Endothelial cell of umbilical vein (primary cell): ENCODE data around the genes HTRA1, DMBT1 and CUZD1.

- PRO-cap: no peak
CAGE:
- cytosol, long polyA minus RNA: no peak
- cytosol, long polyA plus RNA: no peak
- long polyA plus RNA: no peak
- nucleus, long polyA minus RNA: no peak
- nucleus, long polyA plus RNA: no peak
Observed at GRCh38 chr10:121043434-121044095, 192.4 kb downstream of the WDR11 start.

DNA sequence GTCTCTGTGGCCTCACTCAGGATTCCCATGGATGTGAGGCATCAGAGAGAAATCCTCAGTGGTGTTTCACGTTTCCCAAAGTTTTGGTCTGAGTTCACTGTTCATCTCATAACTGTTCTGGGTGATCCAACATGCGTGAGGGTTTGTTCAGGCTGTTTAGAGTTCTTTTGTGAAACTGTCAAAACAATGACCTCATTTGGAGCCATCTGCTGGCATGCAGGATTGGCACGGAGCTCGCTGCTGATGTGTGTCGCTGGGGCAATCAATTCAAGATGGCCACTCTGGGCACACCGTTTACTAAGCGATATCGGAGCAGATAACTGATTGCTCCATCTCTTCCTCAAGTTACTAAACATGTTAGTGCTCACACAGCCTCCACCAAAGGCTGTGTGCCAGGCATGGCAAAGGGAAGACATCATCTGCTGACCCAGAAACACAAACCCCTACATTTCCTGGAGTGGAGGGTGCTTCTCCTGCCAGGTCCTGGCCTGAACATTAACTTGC, 365.6 kb downstream of the WDR11 start:
- PRO-cap: no peak
CAGE:
- cytosol, long polyA minus RNA: no peak
- cytosol, long polyA plus RNA: no peak
- long polyA plus RNA: no peak
- nucleus, long polyA minus RNA: no peak
- nucleus, long polyA plus RNA: no peak

- PRO-cap: no peak
CAGE:
- cytosol, long polyA minus RNA: no peak
- cytosol, long polyA plus RNA: no peak
- long polyA plus RNA: no peak
- nucleus, long polyA minus RNA: no peak
- nucleus, long polyA plus RNA: no peak
Observed at GRCh38 chr10:121487143-121487590, 111.1 kb downstream of the FGFR2 start.

DNA sequence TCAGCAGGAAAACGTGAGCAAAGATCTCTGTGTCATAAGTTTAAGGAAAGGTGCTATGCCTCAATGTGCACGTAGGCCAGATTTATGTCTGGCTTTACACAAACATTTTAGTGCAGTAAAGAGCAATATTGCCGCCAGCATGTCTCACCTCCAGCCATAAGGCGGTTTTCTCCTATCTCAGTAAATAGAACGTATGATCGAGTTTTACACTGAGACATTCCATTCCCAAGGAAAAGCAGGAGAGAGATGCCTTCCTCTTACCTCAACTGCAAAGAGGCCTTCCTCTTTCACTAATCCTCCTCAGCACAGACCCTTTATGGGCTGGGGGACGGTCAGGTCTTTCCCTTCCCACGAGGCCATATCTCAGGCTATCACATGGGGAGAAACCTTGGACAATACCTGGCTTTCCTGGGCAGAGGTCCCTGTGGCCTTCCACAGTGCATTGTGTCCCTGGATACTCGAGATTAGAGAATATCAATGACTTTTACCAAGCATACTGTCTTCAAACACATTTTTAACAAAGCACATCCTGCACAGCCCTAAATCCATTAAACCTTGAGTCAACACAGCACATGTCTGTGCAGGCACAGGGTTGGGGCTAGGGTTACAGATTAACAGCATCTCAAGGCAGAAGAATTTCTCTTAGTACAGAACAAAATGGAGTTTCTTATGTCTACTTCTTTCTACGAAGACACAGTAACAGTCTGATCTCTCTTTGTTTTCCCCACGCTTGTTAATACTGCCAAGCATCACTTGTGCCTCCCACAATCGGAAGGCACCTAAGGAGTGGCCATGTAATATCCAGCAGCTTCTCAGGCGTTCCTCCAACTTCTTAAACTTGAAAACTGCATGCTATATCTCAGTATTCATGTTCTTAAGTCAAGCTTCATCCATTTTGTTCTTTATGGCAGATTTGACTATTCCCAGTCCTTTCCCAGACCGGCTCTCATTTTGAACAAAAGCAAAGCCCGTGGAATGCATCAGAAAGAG, 2.6 kb upstream of the ATE1 start:
- PRO-cap: no peak
CAGE:
- cytosol, long polyA minus RNA: no peak
- cytosol, long polyA plus RNA: no peak
- long polyA plus RNA: no peak
- nucleus, long polyA minus RNA: no peak
- nucleus, long polyA plus RNA: no peak

- PRO-cap: no peak
CAGE:
- cytosol, long polyA minus RNA: no peak
- cytosol, long polyA plus RNA: no peak
- long polyA plus RNA: no peak
- nucleus, long polyA minus RNA: no peak
- nucleus, long polyA plus RNA: no peak
Observed at GRCh38 chr10:121959147-121959842, 15.7 kb downstream of the NSMCE4A start.

- PRO-cap: no peak
CAGE:
- cytosol, long polyA minus RNA: no peak
- cytosol, long polyA plus RNA: no peak
- long polyA plus RNA: no peak
- nucleus, long polyA minus RNA: no peak
- nucleus, long polyA plus RNA: no peak
Observed at GRCh38 chr10:122085409-122086222, 96.7 kb downstream of the TACC2 start.

GRCh38 chr10:122116082-122116764, 127.3 kb downstream of the TACC2 start:
- PRO-cap: no peak
CAGE:
- cytosol, long polyA minus RNA: no peak
- cytosol, long polyA plus RNA: no peak
- long polyA plus RNA: no peak
- nucleus, long polyA minus RNA: no peak
- nucleus, long polyA plus RNA: no peak

DNA sequence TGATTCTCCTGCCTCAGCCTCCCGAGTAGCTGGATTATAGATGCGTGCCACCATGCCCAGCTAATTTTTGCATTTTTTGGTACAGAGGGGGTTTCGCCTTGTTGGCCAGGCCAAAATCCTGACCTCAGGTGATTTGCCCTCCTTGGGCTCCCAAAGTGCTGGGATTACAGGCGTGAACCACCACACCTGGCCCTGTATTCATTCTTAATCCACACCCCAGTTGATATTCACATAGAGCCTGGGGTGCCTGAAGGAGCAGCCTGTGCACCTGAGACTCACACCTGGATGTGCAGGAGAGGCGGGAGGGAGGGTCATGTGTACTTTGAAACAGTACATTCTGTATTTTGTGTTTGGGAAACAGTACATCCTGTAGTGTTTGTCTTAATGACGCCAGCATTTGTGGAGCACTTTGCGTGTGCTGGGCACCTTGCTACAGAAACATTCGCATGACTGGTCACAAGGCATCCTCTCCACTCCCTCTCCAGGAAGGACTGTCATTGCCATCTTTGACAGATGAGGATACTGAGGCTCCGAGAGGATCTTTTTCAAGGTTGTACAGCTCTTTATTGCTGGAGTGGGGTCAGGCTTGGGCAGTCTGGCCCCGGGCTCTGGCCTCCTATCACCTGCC, 132.0 kb downstream of the TACC2 start:
- PRO-cap: no peak
CAGE:
- cytosol, long polyA minus RNA: no peak
- cytosol, long polyA plus RNA: no peak
- long polyA plus RNA: no peak
- nucleus, long polyA minus RNA: no peak
- nucleus, long polyA plus RNA: no peak

DNA sequence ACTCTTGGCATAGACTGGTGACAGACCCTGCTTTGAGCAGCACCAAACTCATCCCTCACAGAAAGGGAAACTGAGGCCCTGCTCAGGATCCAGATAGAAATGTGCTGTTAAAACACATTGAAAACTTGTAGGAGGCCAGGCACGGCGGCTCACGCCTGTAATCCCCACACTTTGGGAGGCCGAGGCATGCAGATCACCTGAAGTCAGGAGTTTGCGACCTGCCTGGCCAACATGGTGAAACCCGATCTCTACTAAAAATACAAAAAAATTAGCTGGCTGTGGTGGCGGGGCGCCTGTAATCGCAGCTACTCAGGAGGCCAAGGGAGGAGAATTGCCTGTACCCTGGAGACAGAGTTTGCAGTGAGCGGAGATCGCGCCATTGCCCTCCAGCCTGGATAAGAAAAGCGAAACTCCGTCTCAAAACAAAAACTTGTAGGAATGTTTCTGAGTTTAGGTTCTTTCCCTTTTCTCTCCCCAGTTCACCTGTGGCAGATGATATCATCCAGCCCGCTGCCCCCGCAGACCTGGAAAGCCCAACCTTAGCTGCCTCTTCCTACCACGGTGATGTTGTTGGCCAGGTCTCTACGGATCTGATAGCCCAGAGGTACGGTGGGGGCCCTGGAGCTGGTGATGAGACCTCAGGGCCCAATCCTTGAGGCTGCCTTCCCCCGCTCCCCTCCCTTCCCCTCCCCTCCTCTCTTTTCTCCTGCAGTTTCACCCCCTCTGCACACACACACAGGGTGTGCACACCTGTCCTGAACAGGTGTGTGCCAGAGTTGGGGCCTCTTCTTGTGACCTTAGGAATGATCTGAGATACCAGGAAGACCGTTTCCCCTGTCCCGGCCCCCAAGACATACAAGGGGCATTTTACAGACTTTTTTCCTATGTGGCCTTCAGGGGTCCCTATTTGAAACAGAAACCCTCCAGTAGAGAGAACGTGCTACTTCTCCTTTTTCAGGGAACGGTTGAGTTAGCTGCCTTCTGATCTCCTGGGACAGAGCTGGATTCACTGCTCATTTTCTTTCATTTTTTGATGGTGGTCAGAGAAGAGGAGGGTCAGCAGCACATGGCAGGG, 138.6 kb upstream of the BTBD16 start:
- PRO-cap: no peak
CAGE:
- cytosol, long polyA minus RNA: no peak
- cytosol, long polyA plus RNA: no peak
- long polyA plus RNA: no peak
- nucleus, long polyA minus RNA: no peak
- nucleus, long polyA plus RNA: no peak

- PRO-cap: no peak
CAGE:
- cytosol, long polyA minus RNA: no peak
- cytosol, long polyA plus RNA: no peak
- long polyA plus RNA: no peak
- nucleus, long polyA minus RNA: no peak
- nucleus, long polyA plus RNA: no peak
Observed at GRCh38 chr10:122172412-122172934, 98.6 kb upstream of the BTBD16 start.

- PRO-cap: no peak
CAGE:
- cytosol, long polyA minus RNA: no peak
- cytosol, long polyA plus RNA: no peak
- long polyA plus RNA: no peak
- nucleus, long polyA minus RNA: no peak
- nucleus, long polyA plus RNA: no peak
Observed at GRCh38 chr10:122230966-122231388, 40.1 kb upstream of the BTBD16 start.

DNA sequence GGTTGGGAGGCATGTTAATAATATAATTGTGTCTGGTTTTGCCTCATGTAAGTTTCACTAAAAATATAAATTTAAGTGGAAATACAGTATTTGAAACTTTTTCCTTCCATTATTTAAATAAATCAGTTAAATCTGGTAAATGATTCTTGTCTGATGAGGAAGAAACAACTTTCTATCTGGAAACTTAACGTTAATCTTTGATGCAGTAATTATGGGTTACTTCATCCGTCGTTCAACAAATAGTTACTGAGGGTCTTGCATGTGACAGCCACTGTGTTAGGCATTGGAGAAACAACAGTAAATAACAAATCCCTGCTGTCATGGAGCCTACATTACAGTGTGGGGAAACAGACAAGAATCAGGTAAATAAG, 5.5 kb downstream of the PLEKHA1 start:
- PRO-cap: no peak
CAGE:
- cytosol, long polyA minus RNA: no peak
- cytosol, long polyA plus RNA: no peak
- long polyA plus RNA: no peak
- nucleus, long polyA minus RNA: no peak
- nucleus, long polyA plus RNA: no peak

- PRO-cap: no peak
CAGE:
- cytosol, long polyA minus RNA: no peak
- cytosol, long polyA plus RNA: no peak
- long polyA plus RNA: no peak
- nucleus, long polyA minus RNA: no peak
- nucleus, long polyA plus RNA: no peak
Observed at GRCh38 chr10:122400865-122401461, 26.5 kb downstream of the PLEKHA1 start.

- PRO-cap: no peak
CAGE:
- cytosol, long polyA minus RNA: no peak
- cytosol, long polyA plus RNA: no peak
- long polyA plus RNA: no peak
- nucleus, long polyA minus RNA: no peak
- nucleus, long polyA plus RNA: no peak
Observed at GRCh38 chr10:122448542-122449153, 5.8 kb upstream of the ARMS2 start.

DNA sequence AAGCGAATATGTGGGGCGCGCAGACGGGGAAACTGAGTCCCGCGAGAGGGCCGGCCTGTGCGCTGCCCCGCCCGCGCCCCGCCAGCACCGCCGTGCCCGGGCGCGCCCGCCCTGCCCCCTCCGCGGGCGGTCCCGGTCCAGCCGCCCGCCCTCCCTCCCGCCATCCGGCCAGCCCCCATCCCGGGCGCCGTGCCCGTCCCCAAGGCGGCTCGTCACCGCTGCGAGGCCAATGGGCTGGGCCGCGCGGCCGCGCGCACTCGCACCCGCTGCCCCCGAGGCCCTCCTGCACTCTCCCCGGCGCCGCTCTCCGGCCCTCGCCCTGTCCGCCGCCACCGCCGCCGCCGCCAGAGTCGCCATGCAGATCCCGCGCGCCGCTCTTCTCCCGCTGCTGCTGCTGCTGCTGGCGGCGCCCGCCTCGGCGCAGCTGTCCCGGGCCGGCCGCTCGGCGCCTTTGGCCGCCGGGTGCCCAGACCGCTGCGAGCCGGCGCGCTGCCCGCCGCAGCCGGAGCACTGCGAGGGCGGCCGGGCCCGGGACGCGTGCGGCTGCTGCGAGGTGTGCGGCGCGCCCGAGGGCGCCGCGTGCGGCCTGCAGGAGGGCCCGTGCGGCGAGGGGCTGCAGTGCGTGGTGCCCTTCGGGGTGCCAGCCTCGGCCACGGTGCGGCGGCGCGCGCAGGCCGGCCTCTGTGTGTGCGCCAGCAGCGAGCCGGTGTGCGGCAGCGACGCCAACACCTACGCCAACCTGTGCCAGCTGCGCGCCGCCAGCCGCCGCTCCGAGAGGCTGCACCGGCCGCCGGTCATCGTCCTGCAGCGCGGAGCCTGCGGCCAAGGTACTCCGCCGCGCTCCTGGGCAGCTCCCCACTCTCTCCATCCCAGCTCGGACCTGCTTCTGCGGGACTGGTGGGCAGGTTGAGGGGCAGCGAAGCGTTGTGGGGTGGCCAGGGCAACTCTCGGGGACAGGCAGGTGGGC, at the start of gene HTRA1:
TSS of gene HTRA1 (plus strand) at position 256 of the 967 bp plus-strand sequence.
- PRO-cap: bidirectional peak, plus-strand start at position 347 of the sequence, minus-strand start at position 113 of the sequence; bidirectional peak, plus-strand start at position 618 of the sequence, minus-strand start at position 417 of the sequence; bidirectional peak, plus-strand start at position 797 of the sequence, minus-strand start at position 657 of the sequence
CAGE:
- cytosol, long polyA minus RNA: start-site peak on the plus strand centred at position 263 of the sequence, 69 bp wide, 55 reads
- cytosol, long polyA plus RNA: start-site peak on the plus strand centred at position 273 of the sequence, 168 bp wide, 574 and 276 reads in 2 replicates
- long polyA plus RNA: start-site peak on the plus strand centred at position 269 of the sequence, 160 bp wide, 699 and 610 reads in 2 replicates
- nucleus, long polyA minus RNA: start-site peak on the plus strand centred at position 307 of the sequence, 103 bp wide, 253 reads
- nucleus, long polyA plus RNA: start-site peak on the plus strand centred at position 489 of the sequence, 665 bp wide, 186 and 90 reads in 2 replicates

GRCh38 chr10:122462942-122463540, 1.7 kb downstream of the HTRA1 start:
- PRO-cap: no peak
CAGE:
- cytosol, long polyA minus RNA: no peak
- cytosol, long polyA plus RNA: no peak
- long polyA plus RNA: no peak
- nucleus, long polyA minus RNA: no peak
- nucleus, long polyA plus RNA: no peak

DNA sequence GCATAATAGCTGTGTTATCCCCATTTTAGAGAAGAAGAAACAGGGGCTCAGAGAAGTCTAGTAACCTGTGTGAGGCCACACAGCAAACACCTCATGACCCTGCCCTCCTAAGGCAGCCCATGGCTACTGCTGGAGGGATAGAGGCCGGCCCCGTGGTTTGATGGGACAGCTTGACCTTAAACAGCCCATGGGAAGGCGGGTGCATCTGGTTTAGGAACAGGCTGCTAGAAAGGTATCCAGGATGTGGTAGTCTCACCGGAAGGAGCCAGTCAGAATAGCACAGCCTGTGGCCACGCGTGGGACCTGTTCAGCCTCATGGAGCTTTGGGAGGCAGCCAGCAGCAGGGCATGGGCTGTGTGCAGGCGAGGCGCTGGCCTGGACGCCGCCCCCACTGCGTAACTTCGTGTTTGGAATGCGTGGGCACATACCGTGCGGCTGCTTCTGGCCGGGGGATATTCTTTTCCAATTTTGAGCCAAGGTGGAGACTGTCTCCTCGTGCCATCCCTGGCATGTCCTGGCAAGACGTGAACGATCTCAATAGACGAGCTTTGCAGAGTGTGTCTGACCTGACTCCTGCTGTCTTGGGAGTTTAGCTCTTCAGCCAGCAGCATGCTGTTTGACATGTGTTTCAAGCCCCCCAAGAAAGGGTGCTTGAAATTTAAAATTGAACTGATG, 29.9 kb downstream of the HTRA1 start:
- PRO-cap: no peak
CAGE:
- cytosol, long polyA minus RNA: no peak
- cytosol, long polyA plus RNA: no peak
- long polyA plus RNA: no peak
- nucleus, long polyA minus RNA: no peak
- nucleus, long polyA plus RNA: no peak

GRCh38 chr10:122560676-122560875, at the start of gene DMBT1:
DMBT1 (plus strand) TSS chr10:122560754.
- PRO-cap: no peak
CAGE:
- cytosol, long polyA minus RNA: no peak
- cytosol, long polyA plus RNA: no peak
- long polyA plus RNA: no peak
- nucleus, long polyA minus RNA: no peak
- nucleus, long polyA plus RNA: no peak

GRCh38 chr10:122657049-122657552, 15.5 kb upstream of the SPADH start:
- PRO-cap: no peak
CAGE:
- cytosol, long polyA minus RNA: no peak
- cytosol, long polyA plus RNA: no peak
- long polyA plus RNA: no peak
- nucleus, long polyA minus RNA: no peak
- nucleus, long polyA plus RNA: no peak

- PRO-cap: no peak
CAGE:
- cytosol, long polyA minus RNA: no peak
- cytosol, long polyA plus RNA: no peak
- long polyA plus RNA: no peak
- nucleus, long polyA minus RNA: no peak
- nucleus, long polyA plus RNA: no peak
Observed at GRCh38 chr10:122845701-122846018, at the start of gene CUZD1. CUZD1 (minus strand) TSS chr10:122845857.